Suprapubic skin (tissue), 4 donors: ENCODE measurements around a stretch of chr20.

- PRO-cap: no peak
- RAMPAGE, long total RNA, 4 experiments: start-site peak on the plus strand in 1 of 4 experiments, at chr20:35545631-35545966 at its widest, 21 reads per replicate
These were observed 4.1 kb downstream of the ERGIC3 start for GRCh38 chr20:35545645-35546771.

DNA sequence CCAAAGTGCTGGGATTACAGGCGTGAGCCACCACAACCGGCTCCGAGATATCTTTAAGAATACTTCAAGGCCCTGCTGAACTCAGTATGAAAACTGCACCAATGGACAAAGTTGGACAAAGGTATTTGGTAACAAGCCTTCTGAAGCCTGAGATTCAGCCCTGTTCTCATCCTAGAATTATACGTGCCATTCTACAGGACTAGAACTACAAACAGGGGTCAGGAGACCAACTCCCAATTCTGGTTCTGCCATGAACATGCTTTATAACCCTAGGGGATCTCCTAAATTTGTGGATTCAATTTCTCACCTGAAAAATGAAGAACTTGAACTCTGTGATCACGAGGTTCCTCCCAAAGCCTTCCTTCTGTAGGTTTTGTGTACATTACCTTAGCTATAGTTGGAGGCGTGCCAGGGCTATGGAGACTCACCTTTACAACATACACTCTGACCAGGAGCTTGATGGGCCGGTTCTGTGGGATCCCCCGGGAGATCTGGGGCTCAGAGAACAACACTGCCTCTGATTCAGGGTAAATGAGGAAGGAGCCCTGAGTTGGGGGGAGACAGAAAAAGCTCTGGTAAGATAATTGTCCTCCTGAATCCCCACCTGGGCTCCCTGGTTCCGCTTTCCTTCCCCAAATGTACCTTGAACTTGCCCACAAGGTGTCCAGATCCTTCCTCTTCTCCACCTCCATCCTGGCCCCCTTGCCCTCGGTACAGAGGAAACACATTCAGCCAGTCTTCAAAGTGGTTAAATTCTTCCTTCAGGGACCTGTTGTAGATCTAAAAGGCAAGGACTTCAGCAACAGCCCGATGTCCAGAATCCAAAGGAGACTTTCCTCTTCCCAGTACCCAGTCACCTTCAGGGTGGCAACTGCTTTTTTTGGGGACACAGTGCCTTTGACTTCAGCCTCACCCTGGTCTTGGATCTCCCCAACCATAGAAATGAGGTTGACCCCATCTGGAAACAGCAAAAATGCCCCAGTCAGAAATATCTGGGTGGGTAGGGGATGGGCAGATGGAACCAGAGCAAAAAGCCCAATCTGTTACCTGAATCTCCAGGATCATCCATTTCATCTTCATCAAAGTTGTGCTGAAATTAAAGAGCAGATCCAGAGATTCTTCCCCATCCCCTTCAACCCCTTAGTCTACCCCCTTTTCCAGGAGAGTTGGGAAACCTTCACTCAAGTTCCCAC is 34.3 kb downstream of the ERGIC3 start:
- PRO-cap: no peak
- RAMPAGE, long total RNA, 4 experiments: no peak in any of the 4 experiments

GRCh38 chr20:35611453-35611890 is 4.2 kb upstream of the SPAG4 start:
- PRO-cap: no peak
- RAMPAGE, long total RNA, 4 experiments: no peak in any of the 4 experiments

GRCh38 chr20:35652494-35653222 is 12.0 kb downstream of the CPNE1 start:
- PRO-cap: no peak
- RAMPAGE, long total RNA, 4 experiments: no peak in any of the 4 experiments

DNA sequence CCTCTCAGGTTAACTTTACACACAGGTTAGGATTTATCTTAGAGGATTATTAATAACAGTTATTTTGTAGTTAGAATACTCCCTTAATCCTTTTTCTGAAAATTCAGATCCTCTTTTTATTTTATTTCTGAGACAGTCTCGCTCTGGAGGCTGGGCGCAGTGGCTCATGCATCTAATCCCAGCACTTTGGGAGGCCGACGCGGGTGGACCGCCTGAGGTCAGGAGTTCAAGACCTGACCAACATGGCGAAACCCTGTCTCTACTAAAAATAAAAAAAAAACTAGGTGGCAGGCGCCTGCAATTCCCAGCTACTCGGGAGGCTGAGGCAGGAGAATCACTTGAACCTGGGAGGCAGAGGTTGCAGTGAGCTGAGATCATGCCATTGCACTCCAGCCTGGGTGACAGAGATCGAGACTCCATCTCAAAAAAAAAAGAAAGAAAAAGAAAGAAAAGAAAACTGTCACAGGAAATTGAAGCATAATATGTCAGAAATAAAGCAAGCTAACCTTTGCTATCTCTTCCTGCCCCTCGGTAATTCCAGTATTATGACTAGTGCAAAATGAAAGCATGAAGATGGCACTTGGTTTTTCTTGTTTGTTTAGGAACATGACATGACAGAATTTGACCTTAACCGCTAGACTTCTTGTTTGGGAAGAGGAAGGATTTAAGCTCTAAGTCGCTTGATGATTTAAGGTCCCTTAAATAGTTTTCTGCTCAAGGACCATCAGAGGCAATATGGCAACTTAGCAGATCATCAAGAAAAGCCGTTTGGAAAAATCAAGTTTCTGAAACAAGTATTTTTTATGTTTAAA is 1.8 kb upstream of the RBM39 start:
- PRO-cap: no peak
- RAMPAGE, long total RNA, 4 experiments: no peak in any of the 4 experiments

DNA sequence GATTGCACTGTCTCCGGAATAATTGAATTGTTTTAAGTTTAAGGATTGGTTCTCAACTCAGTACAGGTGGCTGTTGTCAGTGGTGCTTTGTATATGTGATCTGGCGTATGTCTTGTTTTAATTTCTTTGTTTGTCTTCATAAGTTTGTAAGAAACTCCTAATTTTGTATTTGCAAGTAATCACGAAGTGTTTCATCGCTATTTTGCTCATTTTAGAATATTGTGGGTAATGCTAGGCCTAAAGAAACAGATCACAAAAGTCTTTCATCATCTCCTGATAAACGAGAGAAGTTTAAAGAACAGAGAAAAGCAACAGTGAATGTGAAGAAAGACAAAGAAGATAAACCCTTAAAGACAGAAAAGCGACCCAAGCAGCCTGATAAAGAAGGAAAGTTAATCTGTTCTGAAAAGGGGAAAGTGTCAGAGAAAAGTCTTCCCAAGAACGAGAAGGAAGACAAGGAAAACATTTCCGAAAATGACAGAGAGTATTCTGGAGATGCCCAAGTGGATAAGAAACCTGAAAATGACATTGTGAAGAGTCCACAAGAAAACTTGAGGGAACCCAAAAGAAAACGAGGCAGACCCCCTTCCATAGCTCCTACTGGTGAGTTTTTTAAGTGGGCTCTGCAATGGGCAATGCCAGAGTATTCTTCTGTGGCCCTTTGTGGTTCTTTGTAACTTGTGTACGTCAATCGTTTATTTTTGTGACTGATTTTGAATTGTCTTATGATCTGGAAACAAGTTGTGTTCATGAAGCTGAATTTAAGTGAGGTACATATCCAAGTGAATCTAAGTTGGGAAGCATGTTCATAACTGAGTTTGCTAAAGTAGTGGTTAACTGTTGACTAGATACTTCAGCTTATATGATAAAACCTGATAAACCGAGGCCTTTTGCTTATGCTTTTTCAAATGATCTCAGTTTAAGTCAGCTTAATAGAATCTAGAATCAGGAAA is 91.2 kb downstream of the SCAND1 start:
- PRO-cap: no peak
- RAMPAGE, long total RNA, 4 experiments: no peak in any of the 4 experiments

DNA sequence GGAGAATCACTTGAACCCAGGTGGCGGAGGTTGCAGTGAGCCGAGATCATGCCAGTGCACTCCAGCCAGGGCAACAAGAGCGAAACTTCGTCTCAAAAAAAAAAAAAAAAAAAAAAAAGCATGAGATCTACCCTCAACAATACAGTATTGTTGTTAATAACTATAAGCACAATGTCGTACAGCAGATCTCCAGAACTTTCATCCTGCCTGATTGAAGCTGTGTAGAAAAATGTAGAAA is 26.0 kb downstream of the SCAND1 start:
- PRO-cap: no peak
- RAMPAGE, long total RNA, 4 experiments: no peak in any of the 4 experiments

- PRO-cap: no peak
- RAMPAGE, long total RNA, 4 experiments: no peak in any of the 4 experiments
These were observed 1.3 kb downstream of the EPB41L1 start for GRCh38 chr20:36155514-36156603.

- PRO-cap: no peak
- RAMPAGE, long total RNA, 4 experiments: no peak in any of the 4 experiments
These were observed 19.7 kb downstream of the AAR2 start for GRCh38 chr20:36255889-36256405.

GRCh38 chr20:36460985-36462155 is 79.9 kb upstream of the MYL9 start:
- PRO-cap: unidirectional peak, minus-strand start at chr20:36461079; unidirectional peak, minus-strand start at chr20:36461146; unidirectional peak, plus-strand start at chr20:36461500; bidirectional peak, plus-strand start at chr20:36461795, minus-strand start at chr20:36461829
- RAMPAGE, long total RNA, 4 experiments: start-site peak on the plus strand in 2 of 4 experiments, at chr20:36461457-36461486 at its widest, 127 to 203 reads per replicate

- PRO-cap: no peak
- RAMPAGE, long total RNA, 4 experiments: no peak in any of the 4 experiments
These were observed 73.6 kb upstream of the MYL9 start for GRCh38 chr20:36467587-36468203.

DNA sequence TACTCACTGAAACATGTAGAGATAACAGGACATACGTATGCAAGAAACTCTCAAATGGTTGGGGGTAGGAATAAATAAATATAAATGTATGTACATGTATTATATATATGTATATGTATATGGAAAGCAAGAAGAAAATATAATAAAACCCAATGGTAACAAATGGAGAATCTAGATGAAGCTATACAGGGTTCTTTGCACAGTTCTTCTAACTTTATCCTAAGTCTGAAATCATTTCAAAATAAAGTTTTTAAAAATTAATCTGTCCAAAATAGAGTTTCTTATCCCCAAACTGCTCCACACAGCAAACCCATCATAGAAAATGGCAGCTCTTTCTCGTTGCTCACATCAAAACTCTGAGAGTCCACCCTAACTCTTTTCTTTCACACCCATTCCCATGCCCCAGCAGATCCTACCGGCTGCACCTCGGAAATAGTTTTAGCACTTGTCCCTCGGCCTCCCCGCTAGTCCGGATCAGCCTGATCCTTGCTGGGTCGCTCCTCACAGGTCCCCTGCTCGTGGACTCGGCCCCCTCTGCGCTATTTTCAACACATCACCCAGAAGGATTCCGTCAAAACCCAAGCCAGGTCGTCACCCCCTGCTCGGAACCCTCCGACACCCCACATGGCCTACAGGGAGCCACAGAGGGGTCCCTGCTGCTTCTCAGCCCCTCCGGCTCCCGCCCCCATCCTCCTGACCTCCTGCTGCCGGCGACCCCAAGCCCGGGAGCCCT is 1.0 kb upstream of the MYL9 start:
- PRO-cap: no peak
- RAMPAGE, long total RNA, 4 experiments: no peak in any of the 4 experiments

- PRO-cap: no peak
- RAMPAGE, long total RNA, 4 experiments: no peak in any of the 4 experiments
These were observed 710 bp downstream of the MYL9 start for GRCh38 chr20:36541731-36542727.

DNA sequence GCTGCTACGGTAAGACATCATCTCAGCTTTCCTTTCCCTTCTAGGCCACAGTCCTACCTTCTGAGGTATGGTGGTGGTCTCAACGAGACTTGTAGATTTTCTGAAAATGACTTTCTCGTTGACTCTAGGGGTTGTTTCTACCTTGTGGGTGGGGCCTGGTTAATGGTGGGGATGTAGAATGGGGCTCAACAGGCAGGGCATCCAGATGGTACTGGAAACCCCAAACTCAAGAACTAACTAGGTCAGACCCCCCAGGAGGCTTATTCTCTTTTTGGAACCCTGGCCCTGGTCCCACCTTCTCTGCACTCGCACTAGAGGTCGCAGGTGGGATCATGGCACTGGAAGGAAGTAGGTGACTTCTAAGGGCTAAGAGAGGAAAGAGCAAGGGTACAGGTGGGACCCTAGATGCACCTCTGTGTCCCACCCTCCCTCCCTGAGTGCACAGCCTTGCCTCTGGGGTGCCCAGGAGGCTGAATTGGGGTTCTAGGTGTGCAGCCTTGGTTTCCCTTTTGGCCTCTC is 7.8 kb downstream of the RAB5IF start:
- PRO-cap: no peak
- RAMPAGE, long total RNA, 4 experiments: no peak in any of the 4 experiments

- PRO-cap: no peak
- RAMPAGE, long total RNA, 4 experiments: no peak in any of the 4 experiments
These were observed 15.9 kb downstream of the SLA2 start for GRCh38 chr20:36630018-36630621.

DNA sequence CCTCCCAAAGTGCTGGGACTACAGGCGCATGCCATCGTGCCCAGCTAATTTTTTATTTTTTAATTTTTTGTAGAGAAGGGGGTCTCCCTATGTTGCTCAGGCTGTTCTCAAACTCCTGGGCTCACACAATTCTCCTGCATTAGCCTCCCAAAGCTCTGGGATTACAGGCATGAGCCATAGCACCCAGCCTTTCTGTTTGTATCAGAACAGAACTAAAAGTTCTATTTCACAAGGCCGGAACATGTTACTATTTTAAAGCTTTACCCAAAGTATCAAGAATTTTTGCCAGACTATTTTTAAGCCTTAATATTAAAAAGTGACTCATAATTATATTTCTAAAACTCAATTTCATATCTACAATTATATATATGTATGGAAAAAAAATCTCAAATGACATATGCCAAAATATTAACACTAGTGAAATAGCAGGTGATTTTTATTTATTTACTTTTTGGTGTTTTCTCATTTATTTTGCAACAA is 42.3 kb downstream of the NDRG3 start:
- PRO-cap: no peak
- RAMPAGE, long total RNA, 4 experiments: no peak in any of the 4 experiments

DNA sequence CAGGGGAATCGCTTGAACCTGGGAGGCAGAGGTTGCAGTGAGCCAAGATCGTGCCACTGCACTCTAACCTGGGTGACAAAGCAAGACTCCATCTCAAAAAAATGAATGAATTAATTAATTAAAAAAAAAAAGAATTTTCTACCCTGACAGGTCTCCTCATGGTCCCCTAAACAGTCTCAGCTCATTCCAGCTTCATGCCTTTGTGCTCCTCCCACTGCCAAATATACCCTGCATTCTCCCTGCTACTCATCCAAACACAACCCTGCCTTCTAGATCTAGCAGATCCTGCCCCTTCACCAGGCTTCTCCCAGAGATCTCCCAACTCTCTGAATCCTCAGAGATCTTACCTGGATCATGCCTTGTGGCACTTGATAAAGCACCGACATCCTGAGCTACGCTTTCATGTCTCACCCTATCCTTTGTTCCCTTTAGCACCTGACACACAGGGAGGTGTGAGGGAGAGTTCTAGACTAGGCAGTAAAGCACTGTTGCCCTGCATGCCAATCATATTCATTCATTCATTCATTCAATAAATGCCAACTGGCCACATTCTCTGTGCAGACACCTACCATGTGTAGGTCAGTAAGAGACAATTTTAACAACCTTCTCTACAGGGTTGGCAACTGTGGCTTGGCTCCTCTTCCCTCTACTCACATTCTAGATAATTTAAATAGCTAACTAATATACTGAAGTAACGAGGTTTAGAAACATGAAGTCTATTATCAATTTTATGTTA is 21.0 kb downstream of the TLDC2 start:
- PRO-cap: no peak
- RAMPAGE, long total RNA, 4 experiments: no peak in any of the 4 experiments

DNA sequence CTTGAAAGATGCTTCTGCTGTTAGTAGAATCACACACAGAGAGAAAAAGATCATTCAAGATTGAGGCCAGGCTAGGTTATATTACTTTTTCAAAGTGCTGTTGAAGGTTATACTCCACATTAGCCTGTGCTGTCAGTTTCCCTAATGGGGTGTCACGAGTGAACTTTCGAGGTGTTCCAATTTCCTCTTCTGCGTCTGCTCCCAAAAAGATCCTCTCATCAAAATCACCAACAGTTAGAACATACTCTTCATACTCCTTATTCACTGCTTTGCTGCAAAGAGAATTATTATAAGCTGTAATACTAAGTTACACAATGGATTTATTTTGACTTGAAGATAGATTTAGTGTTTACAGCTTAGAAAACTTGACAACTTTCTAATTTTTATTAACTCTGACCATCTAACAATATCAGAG is 33.8 kb downstream of the RBL1 start:
- PRO-cap: no peak
- RAMPAGE, long total RNA, 4 experiments: no peak in any of the 4 experiments

GRCh38 chr20:37179927-37180492 is 880 bp downstream of the RPN2 start:
- PRO-cap: no peak
- RAMPAGE, long total RNA, 4 experiments: no peak in any of the 4 experiments

- PRO-cap: no peak
- RAMPAGE, long total RNA, 4 experiments: no peak in any of the 4 experiments
These were observed 20.6 kb downstream of the MANBAL start for GRCh38 chr20:37309889-37310619.